Cardiac atrium fibroblast (primary cell): ENCODE data around the genes DCHS2, NPY2R, GUCY1B1 and TMEM144.

- RAMPAGE, long total RNA, result no peak
Measured at GRCh38 chr4:154491436-154492381, at the start of gene DCHS2. TSS of gene DCHS2 (minus strand) at chr4:154491799.

GRCh38 chr4:154588718-154589245 is 1.8 kb downstream of the FGA start:
- RAMPAGE, long total RNA, result no peak

- RAMPAGE, long total RNA, result no peak
Measured at GRCh38 chr4:154615508-154615870, 3.0 kb upstream of the FGG start.

- RAMPAGE, long total RNA, result no peak
Measured at GRCh38 chr4:155208270-155209244, at the start of gene NPY2R. TSS of gene NPY2R (plus strand) at chr4:155208636.

GRCh38 chr4:155495749-155495984 is 118.9 kb upstream of the MAP9 start:
- RAMPAGE, long total RNA, result no peak

DNA sequence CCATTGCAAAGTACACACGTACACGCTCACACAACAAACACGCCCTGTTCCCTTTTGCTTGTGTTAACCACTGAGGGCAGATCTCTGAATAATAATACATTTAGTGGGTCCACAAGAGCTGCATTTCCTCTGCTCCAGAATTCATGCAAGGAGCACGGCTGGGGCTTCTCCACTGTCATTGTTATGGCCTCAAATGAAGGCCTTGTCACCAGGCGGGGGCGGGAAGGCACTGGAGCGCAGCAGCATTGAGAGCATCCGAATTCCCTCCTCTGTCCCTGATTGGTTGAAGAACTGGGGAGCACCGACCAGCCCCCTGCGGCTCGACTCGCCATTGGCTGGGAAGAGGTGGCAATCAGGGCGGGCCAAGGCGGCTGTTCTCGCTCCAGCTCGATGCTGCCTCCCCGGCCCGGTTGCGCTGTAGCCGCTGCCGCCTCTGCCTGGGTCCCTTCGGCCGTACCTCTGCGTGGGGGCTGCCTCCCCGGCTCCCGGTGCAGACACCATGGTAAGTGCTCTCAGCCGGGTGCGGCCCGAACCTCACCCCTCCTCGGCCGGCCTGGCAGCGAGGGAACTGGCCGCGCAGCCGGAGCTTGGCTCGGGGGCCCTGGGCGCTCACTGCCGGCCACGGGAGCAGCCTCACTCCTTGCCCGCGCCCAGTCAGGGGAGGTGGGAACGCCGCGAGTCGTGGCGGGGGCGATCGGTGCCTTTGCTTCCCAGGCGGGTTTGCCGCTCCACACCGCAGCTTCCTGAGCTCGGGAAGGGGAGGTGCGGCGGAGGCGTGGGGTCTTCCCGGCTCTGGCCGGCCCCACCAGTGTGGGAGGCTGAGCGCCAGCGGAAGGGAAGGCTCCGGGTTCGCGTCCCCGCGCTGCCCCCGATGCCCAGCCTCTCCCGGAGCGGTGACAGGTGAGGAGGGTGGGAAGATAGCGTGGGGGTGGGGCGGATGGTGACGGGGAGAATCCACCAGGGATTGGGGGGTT is at the start of gene GUCY1B1:
Gene GUCY1B1 (plus strand): TSS at position 380 of the 974 bp plus-strand sequence.
- RAMPAGE, long total RNA, result no peak

GRCh38 chr4:156762222-156763252 is 209.1 kb downstream of the PDGFC start:
- RAMPAGE, long total RNA, result no peak

DNA sequence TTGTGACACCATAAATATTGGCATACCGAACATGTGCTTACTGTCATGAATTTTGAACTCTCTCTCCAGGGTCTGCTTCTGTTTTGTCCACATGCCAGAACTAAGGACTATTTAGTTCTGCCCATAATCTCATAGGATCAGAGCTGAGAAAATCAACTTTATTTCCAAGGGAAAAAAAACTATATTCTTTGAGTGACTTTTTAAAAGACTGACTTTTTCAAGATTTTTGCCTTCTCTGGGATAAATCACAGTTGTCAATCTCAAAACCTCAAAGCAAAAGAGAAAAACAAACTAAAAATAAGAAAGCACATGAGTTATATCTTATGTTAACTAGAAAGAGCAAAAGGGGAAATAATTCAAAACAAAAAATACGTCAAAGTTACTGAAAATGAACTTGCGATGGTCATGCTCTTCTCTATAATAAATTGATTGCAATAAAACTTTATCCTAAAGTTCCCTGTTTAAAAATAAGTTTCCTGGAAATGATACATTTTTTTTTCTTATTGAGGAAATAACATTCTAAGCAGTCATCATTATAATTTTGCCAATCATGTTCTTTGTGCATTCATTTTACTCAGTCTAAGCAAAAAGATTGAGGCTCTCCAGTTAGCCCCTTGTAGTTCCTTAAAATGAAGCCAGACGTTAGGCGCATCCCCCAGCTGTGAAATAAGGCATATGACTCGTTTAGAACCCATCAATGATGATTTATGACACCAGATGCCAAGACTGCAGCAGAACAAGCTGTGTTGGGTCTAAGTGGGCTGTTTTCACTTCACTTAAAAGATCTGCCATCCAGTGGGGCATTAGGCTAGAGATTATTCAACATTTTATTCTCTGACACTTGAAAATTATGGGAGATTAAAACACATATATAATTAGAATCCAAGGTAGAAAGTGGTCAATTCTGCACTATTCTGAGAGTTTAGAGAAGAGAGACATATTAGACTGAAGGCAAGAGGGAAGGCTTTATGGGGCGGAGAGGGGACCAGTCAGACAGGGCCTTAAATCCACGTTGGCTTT is 17.1 kb downstream of the PDGFC start:
- RAMPAGE, long total RNA, result no peak

DNA sequence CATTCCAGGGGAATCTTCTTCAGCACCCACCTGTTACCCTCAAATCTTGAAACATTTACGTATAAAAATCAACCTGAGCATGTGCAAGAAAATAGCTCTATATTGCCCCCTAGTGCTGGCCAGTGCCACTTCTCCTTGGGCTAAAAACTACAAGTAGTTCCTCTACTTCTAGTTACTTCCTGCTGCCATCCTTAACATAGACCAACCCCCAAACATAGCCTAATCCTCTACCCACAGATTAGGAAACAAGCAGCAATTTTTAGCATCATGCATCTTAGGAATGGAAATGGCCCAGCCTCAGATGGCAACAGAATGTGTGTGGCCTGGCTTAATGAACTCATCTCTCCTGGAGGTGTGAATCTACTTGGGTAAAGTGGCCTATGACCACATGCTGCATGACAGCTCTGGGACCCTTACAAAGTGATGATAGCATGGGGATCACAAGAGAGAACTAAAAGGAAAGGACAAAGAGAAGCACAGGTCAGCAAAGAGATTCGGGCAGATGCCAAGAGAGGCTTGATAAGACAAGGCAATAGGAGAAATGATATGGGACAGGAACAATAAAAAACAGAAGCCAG is 2.9 kb downstream of the PDGFC start:
- RAMPAGE, long total RNA, result no peak

DNA sequence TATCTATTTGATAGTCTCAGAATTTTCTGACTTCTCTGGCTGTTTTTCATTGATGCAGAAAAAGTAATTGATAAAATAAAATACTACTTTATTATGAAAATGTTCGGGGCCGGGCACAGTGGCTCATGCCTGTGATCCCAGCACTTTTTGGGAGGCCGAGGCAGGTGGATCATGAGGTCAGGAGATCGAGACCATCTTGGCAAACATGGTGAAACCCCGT is 173.3 kb downstream of the GRIA2 start:
- RAMPAGE, long total RNA, result no peak

GRCh38 chr4:158089921-158090373 is 82.9 kb downstream of the GASK1B start:
- RAMPAGE, long total RNA, result no peak

DNA sequence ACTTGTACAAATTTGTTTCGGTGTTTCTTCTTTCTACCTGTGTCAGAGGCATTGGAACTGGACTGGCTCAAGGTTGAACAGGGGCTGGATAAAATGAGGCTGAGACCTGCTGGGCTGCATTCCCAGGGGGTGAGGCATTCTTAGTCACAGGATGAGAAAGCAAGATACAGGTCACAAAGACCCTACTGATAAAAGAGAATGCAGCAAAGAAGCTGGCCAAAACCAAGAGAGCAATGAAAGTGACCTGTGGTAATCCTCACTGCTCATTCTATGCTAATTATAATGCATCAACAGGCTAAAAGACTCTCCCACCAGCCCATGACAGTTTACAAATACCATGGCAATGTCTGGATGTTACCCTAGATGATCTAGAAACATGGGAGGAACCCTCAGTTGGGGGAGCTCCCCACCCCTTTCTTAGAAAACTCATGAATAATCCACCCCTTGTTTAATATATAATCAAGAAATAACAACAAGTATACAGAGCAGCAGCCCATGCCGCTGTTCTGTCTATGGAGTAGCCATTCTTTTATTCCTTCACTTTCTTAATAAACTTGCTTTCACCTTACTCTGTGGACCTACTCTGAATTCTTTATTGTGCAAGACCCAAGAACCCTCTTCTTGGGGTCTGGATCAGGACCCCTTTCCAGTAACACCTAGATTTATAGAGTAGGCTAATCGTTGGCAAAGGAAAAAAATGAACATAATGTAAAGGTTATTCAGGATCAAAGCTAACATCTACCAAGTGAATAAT is 77.9 kb downstream of the GASK1B start:
- RAMPAGE, long total RNA, result no peak

GRCh38 chr4:158167411-158168031 is 5.3 kb downstream of the GASK1B start:
- RAMPAGE, long total RNA, result no peak

DNA sequence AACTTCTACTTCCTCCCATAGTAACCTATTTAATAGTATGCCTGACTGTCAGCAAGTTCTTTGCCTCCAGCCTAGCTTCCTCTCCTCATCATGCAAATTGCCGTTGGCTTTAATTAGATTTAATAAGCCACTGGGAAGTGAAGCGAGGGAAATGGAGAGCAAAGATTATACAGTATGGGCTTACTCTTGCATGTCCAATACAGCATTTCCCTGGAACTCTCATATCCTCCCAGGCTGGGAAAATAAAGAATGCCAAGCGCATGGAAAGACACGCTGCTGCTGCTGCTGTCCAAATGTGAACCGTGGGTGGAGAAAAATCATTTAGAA is 2.8 kb downstream of the GASK1B start:
- RAMPAGE, long total RNA, result no peak

DNA sequence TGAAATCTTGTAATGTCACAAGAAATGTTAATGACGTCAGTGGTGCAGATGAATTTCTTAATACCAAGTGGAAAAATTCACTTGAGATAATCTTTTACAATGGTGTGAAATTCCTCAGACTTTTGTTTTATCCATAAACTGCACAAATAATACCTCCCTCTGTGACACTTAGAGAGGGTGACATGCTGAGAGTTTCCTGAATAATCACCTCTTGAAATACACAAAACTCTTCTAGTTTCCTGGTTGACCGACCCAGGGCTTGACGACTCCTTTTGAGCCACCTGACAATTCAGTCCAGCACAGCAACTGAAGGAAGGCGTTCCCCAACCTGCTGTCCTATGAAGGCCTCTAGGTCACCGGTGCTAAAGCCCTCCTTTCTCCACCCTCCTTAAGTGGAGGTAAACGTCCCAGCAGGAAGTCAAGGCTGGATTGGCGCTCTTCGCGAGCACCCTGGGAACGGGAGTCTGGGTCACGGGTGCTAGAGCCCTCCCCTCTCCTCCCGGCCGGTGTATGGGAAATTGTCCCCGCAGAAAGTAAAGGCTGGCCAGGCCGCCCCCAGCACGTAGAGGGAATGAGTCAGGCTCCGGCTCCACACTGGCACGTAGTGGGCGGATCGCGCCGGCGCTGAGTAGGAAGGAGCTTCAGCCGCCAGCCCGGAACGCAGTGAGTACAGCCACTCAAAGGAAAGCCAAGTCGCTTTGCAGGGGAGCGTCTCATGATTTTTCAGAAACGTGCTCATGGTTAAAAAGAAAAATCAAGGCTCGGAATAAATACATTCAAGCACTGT is at the start of gene TMEM144:
Gene TMEM144 (plus strand): TSS at position 563 of the 787 bp plus-strand sequence.
- RAMPAGE, long total RNA, result no peak

DNA sequence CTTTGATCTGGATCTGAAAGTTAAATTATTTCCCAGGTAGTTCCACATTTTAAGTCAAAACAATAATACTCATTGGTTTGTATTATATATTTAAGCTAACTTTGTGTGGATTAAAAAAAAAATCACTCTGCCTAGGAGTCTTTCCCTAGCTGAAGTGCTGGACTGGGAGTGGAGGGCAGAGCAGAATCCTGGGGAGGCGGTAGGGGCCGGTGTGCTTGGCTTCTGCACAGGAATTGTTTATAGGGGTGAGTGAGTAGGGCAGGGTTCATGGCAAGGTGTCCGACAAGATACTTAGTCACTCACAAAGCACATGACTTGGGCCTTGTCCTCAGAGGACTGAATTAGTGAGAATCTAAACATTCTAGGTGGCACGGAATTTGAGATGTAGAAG is 32.2 kb downstream of the FNIP2 start:
- RAMPAGE, long total RNA, result no peak

DNA sequence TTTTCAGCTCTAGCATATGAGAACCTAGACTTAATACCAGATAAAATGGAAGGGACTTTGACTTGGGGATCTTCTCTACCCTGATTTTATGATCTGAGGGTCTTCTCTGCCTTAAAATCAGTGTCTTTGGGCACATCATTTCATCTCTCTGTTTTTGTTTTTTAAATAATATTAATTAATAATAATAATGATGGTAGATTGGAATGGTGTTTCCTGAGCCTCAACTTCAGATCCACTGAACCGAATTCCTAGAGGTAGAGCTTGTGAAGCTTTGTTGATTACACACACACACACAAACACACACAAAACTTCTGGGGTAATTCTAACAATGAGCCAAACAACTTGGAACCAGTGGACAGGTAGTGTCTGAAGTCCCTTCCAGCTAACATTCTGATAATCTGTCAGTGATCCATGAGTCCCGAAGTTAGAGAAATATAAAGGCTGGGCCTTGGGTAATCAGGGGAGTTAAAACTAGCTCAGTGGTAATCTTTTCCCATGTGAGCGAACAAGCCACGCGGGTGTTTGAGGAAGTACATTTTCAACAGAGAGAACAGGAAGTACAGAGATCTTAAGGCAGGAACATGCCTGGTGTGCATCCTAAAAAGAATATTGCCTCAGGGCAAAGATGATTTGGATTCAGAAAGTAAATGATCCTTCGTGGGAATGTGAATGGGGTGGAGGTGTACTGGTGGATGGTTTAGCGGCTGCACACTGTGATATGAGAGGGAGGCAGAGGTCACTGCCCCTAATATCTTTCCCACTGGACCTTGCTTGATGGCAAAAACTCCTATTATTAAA is 42.8 kb downstream of the FNIP2 start:
- RAMPAGE, long total RNA, result no peak

- RAMPAGE, long total RNA, result no peak
Measured at GRCh38 chr4:158828942-158829678, 60.3 kb downstream of the FNIP2 start.

- RAMPAGE, long total RNA, result no peak
Measured at GRCh38 chr4:159150985-159151964, 48.4 kb downstream of the RAPGEF2 start.

- RAMPAGE, long total RNA, result no peak
Measured at GRCh38 chr4:159268110-159268632, 165.3 kb downstream of the RAPGEF2 start.